BE2C (cell line): Measurements from ENCODE around the genes MAZ and KCTD13.

GRCh38 chr16:29159446-29159824 lies 174.6 kb downstream of the LAT start:
- RRBS, result no CpG with 5 or more reads among the region's 14 CpGs

GRCh38 chr16:29248185-29248997 lies 158.1 kb downstream of the NPIPB11 start:
- RRBS, result no CpG with 5 or more reads among the region's 22 CpGs

- RRBS, result no CpG with 5 or more reads among the region's 33 CpGs
Measured at GRCh38 chr16:29259381-29260543, 146.7 kb downstream of the NPIPB11 start.

DNA sequence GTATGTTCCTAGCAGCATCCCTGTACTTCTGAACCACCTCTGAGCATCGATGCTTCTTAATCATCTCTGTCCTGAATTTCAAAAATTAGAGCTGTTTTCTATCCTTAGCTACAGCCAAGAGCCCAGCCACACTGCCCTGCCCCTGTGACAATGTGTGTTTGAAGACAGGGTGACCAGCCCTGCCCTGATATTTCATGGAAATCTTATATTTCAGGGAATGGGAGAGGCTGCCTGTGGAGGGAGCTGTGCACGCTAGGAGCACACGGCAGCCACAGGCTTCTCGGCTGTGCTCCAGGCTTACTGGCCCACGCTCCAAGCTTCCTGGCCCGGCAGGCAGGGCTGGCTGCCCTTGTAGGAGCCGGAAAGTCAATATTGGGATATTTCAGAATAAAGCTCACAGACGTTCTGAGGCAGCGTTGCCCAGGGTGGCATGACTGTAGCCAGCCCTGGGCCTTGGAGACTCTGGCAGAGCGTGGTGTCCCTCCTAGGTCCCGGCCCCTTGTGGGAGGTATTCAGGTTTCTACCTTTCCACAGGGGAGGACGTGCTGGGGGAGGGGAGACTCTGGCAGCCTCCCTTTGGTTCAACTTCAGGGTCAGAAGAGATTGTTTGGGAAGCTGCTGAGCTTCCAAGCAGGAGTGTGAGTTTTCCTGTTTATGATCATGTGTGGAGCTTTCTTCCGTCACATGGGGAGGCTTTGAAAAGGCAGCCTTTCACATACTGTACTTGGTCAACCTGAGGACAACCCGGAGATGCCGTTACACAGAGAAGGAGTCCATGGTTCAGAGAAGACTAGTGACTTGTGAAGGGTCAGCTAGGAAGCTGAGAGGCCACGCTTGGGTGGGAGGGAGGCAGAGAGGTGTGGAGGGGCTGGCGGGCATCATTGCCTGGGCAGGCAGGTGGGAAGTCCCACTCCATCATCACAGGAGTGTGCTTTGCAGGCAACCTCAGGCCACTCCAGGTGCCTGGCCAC lies 95.5 kb downstream of the NPIPB11 start:
- RRBS, result no CpG with 5 or more reads among the region's 17 CpGs

GRCh38 chr16:29381499-29381994 lies 25.0 kb downstream of the NPIPB11 start:
- RRBS, result no CpG with 5 or more reads among the region's 31 CpGs

- RRBS, result under 1% methylated on average over 2 of the region's 104 CpGs
Measured at GRCh38 chr16:29594247-29595432, 68.4 kb upstream of the SPN start.

DNA sequence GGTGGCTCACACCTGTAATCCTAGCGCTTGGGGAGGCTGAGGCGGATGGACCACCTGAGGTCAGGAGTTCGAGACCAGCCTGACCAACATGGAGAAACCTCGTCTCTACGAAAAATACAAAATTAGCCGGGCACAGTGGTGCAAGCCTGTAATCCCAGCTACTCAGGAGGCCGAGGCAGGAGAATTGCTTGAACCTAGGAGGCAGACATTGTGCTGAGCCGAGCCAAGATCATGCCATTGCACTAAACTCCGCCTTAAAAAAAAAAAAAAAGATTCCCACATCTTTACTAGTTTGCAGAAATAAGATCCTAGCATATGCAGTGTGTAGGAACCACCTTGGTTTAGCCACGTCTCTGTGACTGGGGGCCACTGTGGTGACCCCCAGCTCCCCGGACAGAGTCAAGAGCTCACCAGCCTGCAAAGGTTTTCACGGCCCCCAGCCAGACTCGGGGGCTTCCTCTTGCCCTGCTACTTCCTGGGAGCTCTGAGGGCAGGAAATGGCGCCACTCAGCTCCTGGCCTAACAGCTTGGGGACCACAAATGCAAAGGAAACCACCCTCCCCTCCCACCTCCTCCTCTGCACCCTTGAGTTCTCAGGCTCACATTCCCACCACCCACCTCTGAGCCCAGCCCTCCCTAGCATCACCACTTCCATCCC lies 556 bp upstream of the SPN start:
- RRBS, result no CpG with 5 or more reads among the region's 14 CpGs

DNA sequence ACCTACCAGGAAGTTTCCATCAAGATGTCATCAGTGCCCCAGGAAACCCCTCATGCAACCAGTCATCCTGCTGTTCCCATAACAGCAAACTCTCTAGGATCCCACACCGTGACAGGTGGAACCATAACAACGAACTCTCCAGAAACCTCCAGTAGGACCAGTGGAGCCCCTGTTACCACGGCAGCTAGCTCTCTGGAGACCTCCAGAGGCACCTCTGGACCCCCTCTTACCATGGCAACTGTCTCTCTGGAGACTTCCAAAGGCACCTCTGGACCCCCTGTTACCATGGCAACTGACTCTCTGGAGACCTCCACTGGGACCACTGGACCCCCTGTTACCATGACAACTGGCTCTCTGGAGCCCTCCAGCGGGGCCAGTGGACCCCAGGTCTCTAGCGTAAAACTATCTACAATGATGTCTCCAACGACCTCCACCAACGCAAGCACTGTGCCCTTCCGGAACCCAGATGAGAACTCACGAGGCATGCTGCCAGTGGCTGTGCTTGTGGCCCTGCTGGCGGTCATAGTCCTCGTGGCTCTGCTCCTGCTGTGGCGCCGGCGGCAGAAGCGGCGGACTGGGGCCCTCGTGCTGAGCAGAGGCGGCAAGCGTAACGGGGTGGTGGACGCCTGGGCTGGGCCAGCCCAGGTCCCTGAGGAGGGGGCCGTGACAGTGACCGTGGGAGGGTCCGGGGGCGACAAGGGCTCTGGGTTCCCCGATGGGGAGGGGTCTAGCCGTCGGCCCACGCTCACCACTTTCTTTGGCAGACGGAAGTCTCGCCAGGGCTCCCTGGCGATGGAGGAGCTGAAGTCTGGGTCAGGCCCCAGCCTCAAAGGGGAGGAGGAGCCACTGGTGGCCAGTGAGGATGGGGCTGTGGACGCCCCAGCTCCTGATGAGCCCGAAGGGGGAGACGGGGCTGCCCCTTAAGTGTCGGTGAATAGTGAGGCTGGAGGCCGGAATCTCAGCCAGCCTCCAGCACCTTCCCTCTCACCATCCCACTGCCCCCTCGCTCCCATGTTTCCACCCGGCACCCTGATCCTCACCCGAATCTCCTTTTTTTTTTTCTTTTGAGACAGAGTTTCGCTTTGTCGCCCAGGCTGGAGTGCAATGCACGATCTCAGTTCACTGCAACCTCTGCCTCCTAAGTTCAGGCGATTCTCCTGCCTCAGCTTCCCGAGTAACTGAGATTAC lies 1.4 kb downstream of the SPN start:
- RRBS, result 91% methylated on average over 8 of the region's 45 CpGs

DNA sequence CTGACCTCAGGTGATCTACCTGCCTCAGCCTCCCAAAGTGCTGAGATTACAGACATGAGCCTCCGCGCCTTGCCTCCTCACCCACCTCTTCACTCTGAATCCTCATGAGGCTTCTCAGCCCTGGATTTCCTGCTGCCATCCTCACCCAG lies 2.1 kb downstream of the SPN start:
- RRBS, result no CpG with 5 or more reads among the region's 2 CpGs

- RRBS, result no CpG with 5 or more reads among the region's 9 CpGs
Measured at GRCh38 chr16:29708757-29709415, 29.9 kb downstream of the QPRT start.

DNA sequence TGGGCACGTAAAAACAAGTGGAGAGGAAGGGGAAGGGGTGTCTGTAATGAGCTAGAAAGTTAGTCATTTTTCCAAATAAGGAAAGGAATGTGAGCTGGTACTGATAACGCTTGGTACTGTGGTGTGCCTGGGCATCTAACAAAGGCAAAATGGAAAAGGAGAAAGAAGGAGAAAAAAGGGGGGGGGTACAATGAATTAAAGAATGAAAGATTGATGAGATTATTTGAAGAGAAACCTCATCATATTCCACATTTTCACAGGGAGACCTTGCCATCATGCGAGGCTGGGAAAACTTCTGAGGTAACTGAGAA lies 30.9 kb downstream of the QPRT start:
- RRBS, result no CpG with 5 or more reads among the region's 3 CpGs

DNA sequence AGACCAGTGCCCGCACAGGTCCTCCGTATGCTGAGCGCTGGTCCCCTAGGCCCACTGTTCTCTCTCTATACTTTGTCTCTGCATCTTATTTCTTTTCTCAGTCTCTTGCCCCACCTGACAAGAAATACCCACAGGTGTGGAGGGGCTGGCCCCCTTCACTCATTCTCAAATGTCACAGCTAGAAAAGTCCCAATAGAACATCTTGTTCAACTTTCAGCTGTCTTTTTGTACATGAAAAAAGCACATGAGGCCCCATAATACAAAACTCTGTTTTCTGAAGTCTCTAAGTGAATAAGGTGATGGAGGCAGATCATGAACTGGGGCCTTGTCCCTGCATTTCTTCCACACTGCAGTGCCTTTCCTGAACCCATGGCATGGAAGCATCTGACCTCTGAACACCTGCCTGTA lies 4.7 kb downstream of the C16orf54 start:
- RRBS, result no CpG with 5 or more reads among the region's 3 CpGs

DNA sequence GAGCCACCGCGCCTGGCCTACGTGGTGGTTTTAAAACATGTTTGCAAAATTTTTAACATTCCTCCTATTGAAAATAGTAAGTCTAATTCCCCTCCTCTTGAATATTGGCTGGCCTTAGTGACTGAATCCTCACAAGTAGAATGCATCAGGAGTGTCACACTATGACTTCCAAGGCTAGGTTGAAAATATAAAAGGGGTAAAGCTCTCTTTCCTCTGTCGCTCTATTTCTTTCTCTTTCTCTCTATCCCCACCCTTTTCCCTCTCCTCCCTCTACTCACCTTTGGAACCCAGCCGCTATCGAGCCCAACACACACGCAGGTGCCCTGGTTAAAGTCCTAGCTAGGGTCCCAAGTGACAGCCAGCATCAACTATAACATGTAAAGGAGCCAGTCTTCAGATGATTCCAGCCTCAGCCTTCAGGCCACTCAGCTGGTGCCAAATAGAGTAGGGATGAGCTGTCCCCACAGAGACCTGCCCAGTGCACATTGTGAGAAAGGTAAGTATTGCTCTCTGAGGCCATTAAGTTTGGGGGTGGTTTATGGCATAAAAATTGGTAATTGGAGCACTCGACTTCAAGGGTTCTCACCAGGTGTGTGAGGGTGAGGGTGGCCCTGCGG lies 14.8 kb upstream of the C16orf54 start:
- RRBS, result no CpG with 5 or more reads among the region's 9 CpGs

GRCh38 chr16:29806268-29807082 lies at the start of gene MAZ:
Gene MAZ, plus strand, starts transcription at chr16:29806529.
- RRBS, result under 1% methylated on average over 62 of the region's 119 CpGs

DNA sequence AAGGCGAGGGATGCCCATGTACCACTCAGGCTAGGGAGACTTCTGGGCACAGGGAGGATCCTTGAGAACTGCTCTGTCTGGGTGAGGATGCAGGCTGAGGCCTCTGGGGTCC lies 2.3 kb upstream of the PRRT2 start:
- RRBS, result no CpG with 5 or more reads among the region's 1 CpG

- RRBS, result no CpG with 5 or more reads among the region's 7 CpGs
Measured at GRCh38 chr16:29825030-29825883, 5.0 kb downstream of the MVP start.

GRCh38 chr16:29925598-29926392 lies at the start of gene KCTD13:
Gene KCTD13, minus strand, starts transcription at chr16:29926226.
- RRBS, result 1% methylated on average over 29 of the region's 77 CpGs

DNA sequence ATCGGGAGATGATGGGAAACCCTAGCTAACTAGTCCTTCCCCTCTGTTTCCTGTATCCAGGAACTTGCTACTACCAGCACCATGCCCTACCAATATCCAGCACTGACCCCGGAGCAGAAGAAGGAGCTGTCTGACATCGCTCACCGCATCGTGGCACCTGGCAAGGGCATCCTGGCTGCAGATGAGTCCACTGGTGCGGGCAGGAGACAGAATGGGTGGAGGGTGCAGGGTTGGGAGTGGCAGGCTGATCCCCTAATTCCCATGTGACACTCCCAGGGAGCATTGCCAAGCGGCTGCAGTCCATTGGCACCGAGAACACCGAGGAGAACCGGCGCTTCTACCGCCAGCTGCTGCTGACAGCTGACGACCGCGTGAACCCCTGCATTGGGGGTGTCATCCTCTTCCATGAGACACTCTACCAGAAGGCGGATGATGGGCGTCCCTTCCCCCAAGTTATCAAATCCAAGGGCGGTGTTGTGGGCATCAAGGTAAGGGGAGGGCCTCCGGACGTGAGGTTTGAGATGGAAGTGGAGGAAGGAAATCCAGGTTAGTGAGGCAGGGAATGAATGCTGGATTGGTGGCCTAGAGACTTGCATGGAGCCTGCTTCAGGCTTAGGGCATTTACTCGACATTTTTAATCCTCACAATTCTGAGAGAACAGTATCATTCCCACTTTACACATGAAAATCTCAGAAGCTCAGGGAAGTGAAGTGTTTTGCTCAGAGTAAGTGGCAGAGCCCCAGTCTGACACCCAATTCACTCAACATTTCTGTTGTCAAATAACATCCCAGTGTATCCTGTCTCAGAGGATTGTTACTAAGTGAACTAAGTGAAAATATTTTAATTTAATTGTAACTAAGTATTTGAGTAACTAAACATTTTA lies 1.9 kb downstream of the ALDOA start:
- RRBS, result no CpG with 5 or more reads among the region's 21 CpGs

DNA sequence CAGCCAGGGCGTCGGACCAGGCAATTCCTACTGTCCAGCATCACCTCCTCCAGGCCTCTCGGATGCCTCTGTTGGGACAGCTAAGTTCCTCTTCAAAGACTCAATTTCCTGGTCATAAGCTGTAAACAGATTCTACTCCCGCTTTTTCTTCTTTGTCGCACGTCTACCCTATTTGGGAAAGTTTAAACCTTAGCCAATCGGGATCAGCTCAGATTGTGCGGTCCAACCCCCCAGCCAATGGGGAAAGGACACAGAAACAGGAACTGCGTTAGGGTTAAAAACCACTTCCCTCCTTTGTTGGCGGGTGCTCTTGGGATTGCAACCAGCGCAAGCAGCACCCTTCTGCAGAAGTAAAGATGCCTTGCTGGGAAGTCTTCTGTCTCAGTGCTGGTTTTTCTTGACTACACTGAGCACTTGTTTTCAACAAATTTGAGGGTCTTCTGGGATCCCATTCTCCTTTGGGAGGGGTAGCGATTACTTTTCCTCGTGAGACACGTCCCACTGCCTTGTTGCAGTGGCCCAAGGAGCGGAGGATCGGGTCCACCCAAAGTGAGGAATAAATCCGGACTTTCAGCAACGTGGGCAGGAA lies 863 bp upstream of the YPEL3 start:
- RRBS, result no CpG with 5 or more reads among the region's 18 CpGs

DNA sequence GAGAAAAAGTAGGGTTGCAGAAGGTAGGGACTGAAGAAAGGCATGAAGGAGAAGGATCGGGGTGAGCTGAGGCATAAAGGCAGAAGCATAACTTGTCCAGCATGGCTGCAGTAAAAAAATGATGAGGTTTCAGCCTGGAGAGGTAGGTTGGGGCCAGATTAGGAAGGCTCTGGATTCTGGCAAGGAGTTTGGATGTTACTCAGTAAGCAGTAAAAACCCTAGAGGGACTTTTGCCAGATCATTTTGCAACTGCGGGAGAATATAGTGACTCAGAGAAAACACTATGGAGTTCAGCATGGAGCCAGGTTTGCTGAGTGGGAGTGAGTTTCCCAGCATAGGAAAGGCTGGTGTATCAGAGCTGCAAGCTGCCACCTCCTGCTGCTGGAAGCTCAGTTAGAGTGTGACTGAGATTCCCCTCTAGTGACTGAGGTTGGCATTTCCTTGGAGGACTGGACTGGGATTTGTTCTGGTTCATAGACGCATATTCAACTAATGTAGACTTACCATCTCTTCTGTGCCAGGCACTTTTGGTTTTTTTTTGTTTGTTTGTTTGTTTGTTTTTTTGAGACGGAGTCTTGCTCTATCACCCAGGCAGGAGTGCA lies 1.3 kb upstream of the MAPK3 start:
- RRBS, result no CpG with 5 or more reads among the region's 4 CpGs